Fallopian tube (tissue), 1 donor: ENCODE results near the genes HHIPL2 and DISP1.

DNA sequence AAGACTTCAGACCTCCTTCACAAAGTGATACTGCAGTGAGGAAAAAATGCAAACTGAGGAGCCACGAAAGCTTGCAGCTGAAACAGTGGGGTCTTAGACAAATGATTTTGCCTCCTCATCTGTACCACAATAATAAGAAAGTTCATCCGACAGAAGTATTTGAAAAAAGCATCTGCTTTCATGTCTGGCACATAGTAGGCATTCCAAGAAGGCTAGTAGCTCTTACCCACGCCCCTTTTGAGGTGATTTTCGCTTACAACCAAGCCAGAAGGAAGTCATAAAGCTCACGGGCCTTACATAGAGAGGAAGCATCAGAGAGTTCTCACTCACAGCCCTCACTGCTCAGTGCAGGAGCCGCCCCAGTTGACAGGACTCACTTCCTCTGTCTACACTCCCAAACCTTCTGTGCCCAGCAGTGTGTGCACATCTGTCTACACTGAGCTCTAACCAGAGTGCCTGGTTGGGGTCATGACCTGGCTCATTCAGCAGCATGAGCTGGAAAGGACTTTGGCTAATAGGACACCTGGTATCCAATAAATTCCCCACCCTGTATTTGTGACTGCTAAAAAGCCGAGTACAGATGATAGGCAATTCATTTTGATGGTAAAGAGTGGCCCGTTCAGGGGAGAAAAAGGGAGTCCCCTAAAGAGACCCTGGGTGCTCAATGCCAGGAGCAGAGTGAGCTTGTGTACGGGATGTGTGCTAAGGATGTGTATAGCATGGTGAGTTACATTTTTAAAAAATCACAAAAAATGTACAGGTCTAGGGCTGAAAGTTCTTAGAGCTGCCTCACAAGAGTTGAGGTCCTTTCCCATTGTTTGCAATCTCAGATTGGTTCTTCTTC, 36.8 kb upstream of the DUSP10 start:
- PRO-cap: no peak

GRCh38 chr1:222521641-222521966, 26.3 kb downstream of the HHIPL2 start:
- PRO-cap: no peak

DNA sequence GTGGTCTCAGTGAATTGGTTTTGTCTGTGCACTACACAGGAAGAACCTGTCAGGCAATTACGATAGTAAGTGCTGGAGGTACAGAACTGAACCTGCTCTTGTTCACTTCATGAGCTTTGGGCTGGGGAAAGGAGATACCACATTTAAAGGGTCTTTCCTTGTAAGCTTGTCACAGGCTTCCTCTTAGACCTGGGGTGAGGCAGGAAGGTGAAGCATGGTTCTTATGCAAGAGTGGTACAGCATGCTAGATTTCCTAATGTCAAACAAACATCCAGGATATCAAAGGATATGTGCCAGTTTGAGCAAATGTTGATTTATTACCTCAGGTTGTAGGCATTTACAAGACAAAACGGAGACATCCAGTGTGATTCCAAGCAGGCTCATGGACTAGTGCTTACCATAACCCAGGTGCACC, 25.9 kb downstream of the HHIPL2 start:
- PRO-cap: no peak

DNA sequence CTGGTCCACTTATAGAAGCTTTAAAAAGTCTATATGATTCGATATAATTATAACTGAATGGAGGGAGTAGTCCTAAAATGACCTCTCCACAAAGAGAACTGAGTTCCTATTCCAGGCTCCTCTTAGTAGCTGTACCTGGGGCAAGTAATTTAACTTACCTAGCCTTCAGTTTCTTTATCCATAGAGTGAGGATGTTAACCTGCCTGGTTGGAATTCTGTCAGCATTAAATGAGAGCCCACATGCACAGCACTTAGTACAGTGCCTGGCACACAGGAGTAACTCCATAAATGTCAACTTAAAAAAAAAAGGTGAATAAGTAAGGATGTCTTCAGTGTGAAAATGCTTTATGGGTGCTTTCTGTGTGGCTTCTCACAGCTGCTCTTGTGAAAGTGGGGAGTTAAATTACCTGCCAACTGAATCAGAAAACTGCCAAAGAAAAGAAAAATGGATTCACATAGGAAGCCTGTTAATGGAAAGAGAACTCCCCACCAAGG, 23.1 kb downstream of the HHIPL2 start:
- PRO-cap: no peak

- PRO-cap: no peak
Observed at GRCh38 chr1:222547819-222548418, at the start of gene HHIPL2. Gene HHIPL2 (minus strand): TSS chr1:222548104.

GRCh38 chr1:222616429-222616964, 1.4 kb upstream of the MIA3 start:
- PRO-cap: no peak

DNA sequence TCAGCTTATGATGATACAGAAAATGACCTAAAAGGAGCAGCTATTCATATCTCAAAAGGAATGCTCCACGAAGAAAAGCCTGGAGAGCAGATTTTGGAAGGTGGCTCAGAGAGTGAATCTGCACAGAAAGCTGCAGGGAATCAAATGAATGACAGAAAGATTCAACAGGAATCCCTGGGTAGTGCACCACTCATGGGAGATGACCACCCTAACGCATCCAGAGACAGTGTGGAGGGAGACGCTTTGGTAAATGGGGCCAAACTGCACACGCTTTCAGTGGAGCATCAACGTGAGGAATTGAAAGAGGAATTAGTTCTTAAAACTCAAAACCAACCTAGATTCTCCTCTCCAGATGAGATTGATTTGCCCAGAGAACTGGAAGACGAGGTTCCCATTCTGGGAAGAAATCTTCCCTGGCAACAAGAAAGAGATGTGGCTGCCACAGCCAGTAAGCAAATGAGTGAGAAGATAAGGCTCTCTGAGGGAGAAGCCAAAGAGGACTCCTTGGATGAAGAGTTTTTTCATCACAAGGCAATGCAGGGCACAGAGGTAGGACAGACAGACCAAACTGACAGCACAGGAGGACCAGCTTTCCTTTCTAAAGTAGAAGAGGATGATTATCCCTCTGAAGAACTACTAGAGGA, 11.0 kb downstream of the MIA3 start:
- PRO-cap: no peak

DNA sequence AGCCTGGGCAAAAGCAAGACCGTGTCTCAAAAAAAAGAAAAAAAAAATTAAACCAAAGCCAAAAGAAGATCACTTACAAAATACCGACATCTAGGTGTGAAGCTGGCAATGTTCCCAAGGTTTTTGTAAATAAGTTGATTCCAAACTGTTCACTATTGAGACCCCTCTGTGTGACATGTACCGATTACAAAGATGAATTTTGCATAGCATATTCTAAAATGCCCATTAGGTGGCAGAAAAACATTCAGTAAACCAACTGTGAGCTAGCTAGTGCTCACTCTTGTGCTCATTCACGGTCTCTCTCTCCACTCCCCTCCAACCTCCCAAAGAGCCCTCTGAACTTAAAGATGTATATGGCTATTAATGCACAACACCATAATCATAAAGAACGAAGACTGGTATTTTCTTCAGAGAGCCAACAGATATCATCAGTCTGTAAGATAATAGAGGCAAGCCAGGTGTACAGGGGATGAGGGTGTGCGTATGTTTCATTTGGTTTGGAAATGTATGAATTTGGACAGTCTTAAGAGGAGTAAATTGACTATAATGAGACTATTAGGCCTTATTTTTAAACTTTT, 1.7 kb downstream of the FAM177B start:
- PRO-cap: no peak

GRCh38 chr1:222739424-222739846, 2.4 kb downstream of the FAM177B start:
- PRO-cap: no peak

GRCh38 chr1:222814287-222815645, at the start of gene DISP1:
Gene DISP1 (plus strand): TSS chr1:222815039.
- PRO-cap: bidirectional peak, plus-strand start at chr1:222815058, minus-strand start at chr1:222814942

GRCh38 chr1:223022459-223023082, 120.5 kb downstream of the TLR5 start:
- PRO-cap: no peak

GRCh38 chr1:223023083-223023661, 119.9 kb downstream of the TLR5 start:
- PRO-cap: no peak

DNA sequence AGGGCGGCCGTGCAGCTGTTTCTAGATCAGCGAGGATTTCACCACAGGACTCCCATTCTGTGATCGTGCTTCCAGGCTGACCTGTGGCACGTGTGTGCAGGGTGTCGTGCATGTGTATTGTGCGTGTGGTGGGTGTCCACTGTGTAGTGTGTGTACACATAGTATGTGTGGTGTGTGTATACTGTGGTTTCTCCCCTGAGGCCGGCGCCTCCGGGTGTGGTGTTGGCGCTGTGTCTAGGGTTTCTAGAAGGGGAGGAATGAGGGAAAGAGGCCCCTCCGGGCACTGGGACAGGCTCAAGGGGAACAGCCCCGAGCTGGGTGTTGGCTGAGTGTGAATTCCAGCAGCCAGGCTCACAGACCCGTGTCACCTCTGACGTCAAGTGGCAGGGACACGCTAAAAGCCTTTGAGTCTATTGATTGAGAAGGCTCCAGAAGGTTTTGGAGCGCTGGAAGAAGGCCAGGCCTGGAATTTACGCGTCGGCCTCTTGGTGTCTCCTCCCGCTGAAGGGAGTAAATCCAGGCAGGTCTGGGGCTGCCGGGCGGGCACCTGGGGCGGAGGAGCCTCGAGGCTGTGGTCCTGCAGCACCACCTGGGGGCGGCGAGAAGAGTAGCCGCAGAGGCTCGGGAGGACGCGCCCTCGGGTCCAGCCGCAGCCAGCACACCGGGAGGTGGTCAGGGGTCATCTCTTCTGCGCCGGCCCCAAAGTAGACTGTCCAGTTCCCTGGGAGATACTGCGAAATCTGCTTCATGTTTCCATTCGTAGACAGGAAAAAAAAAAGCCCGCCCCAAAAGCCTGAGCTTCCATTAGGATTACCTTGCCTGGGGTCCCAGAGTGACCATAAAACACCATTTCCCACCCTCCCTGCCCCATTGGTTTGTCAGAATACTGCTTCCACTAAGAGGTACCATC, 61.8 kb downstream of the TLR5 start:
- PRO-cap: unidirectional peak, minus-strand start at position 333 of the sequence

DNA sequence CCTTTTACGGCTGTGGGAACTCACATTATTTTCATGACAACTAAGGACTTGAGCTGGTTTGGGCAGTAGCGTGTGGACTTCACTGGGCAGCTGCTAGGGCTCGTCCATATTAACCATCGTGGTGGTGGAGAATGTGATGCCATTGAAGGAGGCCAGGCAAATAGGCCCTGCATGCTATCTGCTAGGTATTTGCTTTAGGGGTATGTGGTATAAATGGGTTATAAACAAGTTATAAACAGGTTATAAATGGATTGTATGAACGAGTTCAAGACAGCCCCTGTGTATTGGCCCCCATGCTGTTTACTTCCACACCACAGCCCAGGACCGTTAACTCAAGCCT, 50.9 kb downstream of the TLR5 start:
- PRO-cap: no peak

- PRO-cap: no peak
Observed at GRCh38 chr1:223114843-223115298, 28.2 kb downstream of the TLR5 start.

GRCh38 chr1:223116586-223117131, 26.4 kb downstream of the TLR5 start:
- PRO-cap: no peak

- PRO-cap: no peak
Observed at GRCh38 chr1:223137410-223138060, 5.5 kb downstream of the TLR5 start.

GRCh38 chr1:223177736-223178357, 34.8 kb upstream of the TLR5 start:
- PRO-cap: no peak

GRCh38 chr1:223248310-223249293, 105.6 kb upstream of the TLR5 start:
- PRO-cap: no peak

DNA sequence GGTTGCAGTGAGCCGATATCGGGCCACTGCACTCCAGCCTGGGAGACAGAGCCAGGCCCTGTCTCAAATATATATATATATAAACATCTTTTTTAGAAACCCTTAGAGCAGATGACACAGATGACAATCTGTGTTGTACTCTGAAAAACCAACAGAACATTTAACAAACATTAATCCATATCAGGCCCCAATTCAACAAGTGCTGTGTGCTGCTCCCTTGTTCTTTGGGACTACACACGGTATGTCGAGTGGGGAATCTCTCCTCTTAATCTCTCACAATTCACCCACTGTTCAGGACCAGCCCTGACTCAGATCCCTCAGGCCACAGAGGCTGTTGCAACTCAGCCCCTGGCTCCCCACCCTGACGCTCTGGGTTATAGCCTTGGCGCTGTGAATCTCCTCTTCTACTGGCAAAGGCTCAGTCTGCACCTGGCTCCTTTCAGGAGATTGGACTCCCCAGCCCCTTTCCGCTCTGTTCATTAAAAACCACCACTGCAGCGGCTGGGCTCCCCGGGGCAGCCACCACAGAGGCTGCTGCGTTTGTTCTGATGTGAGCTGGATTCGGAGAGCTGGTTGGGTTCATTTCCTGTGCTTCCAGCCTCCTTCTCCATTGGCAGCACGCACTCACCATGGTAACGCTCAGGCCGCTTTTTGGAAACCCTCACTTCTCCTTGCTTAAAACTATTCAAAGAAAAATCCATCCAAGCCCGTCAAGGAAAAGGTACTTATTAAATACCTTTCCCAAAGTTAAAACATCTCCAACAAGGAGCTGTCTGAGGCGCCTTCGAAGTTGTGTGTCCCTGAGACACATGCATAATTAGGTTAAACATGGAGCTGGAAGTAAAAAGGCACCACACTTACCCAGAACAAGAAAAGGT, 13.0 kb downstream of the CAPN8 start:
- PRO-cap: no peak